Endodermal cell (in vitro differentiated cells): ENCODE data around the genes ESRRB and ANGEL1.

GRCh38 chr14:75428169-75428786 lies 456 bp downstream of the JDP2 start:
- PRO-cap: bidirectional peak, plus-strand start at chr14:75428367, minus-strand start at chr14:75428138

GRCh38 chr14:75436985-75437716 lies 9.3 kb downstream of the JDP2 start:
- PRO-cap: no peak

- PRO-cap: bidirectional peak, plus-strand start at chr14:75453382, minus-strand start at chr14:75453148
Observed at GRCh38 chr14:75452755-75453769, 25.2 kb downstream of the JDP2 start.

GRCh38 chr14:75599459-75600027 lies 21.1 kb downstream of the FLVCR2 start:
- PRO-cap: no peak

GRCh38 chr14:76090590-76091061 lies 61.1 kb upstream of the GPATCH2L start:
- PRO-cap: no peak

DNA sequence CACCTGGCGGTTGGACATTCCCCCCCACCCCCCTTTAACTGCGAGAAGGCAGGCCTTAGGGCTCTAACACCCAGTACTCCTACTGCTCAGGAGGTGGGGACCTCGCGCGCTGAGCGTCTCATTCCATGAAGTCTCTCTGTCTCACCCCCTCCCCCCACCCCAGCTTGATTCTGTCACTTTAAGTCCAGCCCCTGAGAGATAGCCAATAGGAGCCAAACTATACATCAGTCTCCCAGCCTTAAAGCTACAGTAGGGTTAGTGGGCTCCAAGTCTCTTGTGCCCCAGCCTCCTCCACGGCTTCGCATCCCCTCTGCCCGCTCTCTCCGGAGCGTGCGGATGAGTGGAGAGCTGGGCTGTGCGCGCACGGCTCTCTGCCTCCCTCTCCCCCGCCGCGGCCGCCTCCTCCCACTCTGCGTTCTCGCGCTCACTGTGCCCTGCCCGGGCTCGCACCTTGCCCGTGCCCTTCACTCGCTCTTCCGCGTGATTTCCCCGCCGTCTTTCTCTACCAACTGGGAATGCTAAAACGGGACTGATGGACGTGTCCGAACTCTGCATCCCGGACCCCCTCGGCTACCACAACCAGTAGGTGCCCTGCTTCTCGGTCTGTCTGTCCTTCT lies at the start of gene ESRRB:
TSS of gene ESRRB (plus strand) at position 268 of the 617 bp plus-strand sequence.
- PRO-cap: no peak

GRCh38 chr14:76476430-76476629 lies 100.4 kb downstream of the ESRRB start:
- PRO-cap: no peak

GRCh38 chr14:76726315-76727089 lies 34.8 kb upstream of the VASH1 start:
- PRO-cap: no peak

GRCh38 chr14:76769645-76770262 lies 8.5 kb downstream of the VASH1 start:
- PRO-cap: no peak

GRCh38 chr14:76811497-76811954 lies 1.2 kb downstream of the ANGEL1 start:
- PRO-cap: no peak

- PRO-cap: bidirectional peak, plus-strand start at chr14:76812596, minus-strand start at chr14:76812519; bidirectional peak, plus-strand start at chr14:76813019, minus-strand start at chr14:76812861
Observed at GRCh38 chr14:76812422-76813274, at the start of gene ANGEL1. ANGEL1 (minus strand) TSS chr14:76812882.

- PRO-cap: no peak
Observed at GRCh38 chr14:76827684-76828780, 1.8 kb downstream of the LRRC74A start.

DNA sequence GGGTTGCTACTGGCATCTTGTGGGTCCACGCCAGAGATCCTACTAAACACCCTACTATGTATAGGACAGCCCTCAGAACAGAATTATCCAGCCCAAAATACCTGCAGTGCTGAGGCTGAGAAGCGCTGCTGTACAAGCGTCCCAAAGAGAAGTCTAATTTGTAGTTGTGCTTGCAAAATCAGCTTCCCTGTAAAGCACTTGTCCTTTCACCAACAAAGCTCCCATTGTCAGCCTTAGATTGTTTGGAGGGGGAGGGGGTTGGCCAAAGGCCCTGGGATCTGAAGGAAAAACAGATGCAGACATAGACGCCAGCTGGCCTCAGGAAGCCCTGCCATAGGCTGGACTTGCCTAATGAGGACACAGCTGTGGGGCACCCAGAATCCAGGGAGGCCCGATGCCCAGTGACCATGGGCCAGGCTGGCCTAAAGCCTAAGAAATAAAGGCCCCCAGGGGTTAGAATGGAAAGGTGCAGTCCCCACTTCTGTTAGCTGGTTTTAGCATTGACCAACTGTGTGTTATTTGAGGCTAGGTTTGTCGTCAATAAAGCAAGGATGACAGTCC lies 3.9 kb downstream of the LRRC74A start:
- PRO-cap: no peak

GRCh38 chr14:76976127-76976815 lies 52.2 kb downstream of the IRF2BPL start:
- PRO-cap: no peak

DNA sequence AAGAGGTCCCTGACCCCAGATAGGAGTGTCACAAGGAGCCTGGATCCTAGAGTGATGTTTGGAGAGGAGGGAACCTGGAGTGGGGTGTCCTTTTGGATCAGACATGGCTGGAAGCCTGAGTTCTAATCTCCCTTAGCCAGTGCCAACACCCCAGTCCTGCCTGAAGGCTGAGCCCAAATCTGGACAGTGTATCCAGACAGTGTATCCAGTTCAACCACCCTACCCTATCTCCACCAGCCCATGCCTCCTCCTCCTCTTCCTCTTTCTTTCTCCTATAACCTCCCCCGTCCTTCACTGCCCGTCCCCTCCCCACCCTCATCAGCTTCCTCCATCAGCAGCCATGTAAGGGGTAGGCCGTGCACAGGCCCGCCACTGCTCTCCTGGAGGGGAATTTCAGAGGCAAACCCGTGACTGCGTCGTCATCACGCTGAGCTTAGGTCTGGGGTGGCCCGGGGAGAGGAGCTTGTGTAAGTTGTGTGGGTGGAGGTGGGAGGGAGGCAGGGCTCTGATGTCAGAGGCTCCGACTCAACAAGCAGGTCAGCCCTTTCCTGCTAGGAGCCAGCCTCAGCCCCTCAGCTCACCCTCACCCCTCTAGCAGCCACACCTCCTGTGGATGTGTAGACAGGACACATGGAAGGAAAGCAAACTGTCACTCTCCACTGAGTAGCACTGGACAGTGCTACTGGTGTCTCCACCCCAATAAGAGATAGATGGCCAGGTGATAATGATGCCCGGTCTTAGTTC lies 50.7 kb downstream of the IRF2BPL start:
- PRO-cap: no peak

GRCh38 chr14:77027187-77027781 lies 1.2 kb downstream of the IRF2BPL start:
- PRO-cap: bidirectional peak, plus-strand start at chr14:77027400, minus-strand start at chr14:77027239; bidirectional peak, plus-strand start at chr14:77027716, minus-strand start at chr14:77027651

- PRO-cap: no peak
Observed at GRCh38 chr14:77045413-77046144, 17.1 kb upstream of the IRF2BPL start.

DNA sequence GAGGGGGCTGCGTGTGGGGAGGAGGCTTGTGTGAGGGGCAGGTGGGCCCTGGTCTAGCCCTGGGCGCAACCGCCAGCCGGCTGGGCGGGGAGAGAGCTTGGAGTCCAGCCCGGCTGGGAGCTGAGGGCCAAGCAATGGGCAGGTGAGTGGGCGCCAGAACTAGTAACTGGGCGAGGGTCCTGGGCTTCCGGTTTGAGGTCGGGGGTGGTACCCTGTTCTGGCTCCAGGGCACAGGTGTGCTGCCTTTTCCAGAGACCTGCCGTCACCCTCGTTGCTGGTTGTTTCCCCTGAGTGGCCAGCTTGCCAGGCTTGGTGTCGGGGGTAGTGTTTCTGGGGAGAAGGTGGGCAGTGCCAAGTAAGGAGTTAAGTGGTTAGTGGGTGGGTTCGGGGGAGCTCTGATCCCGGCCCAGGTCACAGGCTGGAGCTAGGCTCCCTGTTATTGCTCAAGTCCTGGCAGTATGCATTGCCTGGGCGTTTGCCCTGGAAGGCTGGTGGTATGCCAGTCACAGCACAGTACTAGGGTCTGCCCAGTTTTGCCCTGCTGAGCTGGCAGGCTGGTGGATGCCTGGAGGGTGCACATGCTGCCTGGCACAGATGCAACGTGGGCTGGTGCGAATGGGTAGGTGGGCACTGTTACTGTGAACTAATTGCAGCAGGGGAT lies 656 bp downstream of the CIPC start:
- PRO-cap: unidirectional peak, minus-strand start at position 164 of the sequence

DNA sequence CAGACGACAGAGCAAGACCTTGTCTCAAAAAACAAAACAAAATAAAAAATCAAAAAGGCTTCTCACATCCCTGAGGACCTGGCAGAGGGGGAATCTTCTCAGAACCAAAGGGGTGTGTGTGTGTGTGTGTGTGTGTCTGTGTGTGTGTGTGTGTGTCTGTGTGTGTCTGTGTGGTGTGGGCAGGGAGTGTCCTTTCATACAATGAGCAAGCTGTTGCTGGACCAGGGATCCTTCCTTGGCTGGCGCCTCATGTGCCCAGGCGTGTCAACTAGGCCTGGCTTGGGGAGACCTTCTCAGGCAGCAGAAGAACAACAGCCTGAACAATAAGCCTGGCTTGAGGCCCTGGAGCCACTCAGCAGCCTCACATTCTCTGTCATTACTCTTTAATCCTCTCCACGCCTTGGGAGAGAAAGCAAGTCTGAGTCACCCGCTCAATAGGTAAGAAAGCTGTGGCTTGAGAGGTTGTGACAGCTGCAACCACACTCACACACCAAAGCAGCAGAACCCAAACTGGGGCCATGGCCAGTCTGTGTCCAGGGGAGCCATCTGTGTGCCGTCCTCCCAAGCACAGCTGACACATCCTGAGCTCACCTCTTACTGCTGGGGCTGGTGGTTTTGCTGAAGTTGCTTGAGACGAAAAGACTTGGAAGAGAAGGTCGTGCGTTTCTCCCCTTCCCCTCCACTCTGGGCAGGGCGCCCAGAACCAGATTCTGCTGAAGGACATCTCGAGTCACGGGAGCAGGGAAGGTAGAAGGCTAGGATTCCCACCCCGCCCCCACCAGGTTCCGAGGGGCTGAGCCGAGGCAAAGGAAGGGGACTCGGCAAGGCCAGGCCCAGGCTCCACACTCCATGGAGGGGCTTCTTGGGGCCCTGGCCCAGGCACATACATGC lies 5.3 kb downstream of the TMEM63C start:
- PRO-cap: no peak

- PRO-cap: no peak
Observed at GRCh38 chr14:77276330-77276964, 5.4 kb upstream of the NGB start.